ENCODE measurements around the gene CDPF1.

GRCh38 chr22:46129135-46130288 lies 20.8 kb upstream of the PPARA start:
- RRBS = no CpG with 5 or more reads among the region's 38 CpGs

GRCh38 chr22:46163240-46163962 lies 13.1 kb downstream of the PPARA start:
- RRBS = no CpG with 5 or more reads among the region's 19 CpGs

GRCh38 chr22:46237712-46238287 lies 12.3 kb downstream of the CDPF1 start:
- RRBS = no CpG with 5 or more reads among the region's 9 CpGs

DNA sequence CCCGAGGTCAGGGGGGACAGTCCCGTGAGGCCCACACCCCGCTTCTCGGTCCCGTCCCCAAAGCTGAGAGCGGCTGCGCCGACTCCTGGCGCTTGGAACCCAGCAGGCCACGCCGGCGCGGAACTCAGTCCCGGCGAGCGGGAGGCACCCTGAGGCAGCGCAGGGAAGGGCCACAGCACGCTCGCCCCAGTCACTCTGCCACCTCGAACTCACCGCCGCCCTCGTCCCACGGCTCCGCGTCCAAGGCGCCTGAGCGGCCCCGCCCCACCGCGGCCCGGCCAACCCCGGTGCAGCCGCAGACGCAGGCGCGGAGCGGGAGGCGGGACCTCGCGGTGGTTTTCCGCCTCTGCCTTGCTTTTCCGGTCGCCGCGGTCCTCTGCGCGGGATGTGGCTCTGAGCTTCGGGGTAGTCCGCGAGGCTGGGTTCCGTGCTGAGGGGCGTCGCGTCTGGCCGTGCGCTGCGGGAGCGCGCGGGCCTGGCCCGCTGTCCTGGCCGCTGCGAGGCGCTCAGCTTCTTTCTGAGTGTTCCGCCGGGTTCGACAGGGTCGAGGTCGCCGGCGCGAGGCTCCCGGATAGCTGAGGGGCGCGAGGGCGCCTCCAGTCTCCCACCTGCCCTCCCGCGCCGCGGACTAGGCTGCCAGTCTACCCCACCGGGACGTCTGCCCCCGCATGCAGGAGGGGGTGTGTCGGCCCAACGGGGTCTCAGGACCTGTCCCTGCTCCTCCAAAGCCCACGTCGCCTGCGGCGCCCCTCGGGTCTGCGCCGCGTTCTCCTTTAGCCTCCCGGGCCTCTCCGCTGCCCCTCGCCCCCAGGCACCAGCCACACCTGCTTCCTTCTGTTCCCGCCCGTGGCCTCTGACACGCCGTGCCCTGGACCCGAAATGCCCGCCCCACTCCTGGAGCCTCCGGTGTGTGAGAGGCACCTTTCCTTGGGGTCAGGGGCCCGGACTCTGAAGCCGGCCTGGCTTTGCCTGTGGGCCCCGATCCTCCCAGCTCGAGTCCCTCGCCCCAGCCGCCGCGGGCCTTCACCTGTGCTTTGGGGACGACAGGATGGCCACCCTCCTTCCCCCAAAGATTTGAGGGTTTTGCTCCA lies at the start of gene CDPF1:
Gene CDPF1, minus strand, starts transcription at position 251 of the 1,091 bp plus-strand sequence.
- RRBS = 15% methylated on average over 22 of the region's 113 CpGs

DNA sequence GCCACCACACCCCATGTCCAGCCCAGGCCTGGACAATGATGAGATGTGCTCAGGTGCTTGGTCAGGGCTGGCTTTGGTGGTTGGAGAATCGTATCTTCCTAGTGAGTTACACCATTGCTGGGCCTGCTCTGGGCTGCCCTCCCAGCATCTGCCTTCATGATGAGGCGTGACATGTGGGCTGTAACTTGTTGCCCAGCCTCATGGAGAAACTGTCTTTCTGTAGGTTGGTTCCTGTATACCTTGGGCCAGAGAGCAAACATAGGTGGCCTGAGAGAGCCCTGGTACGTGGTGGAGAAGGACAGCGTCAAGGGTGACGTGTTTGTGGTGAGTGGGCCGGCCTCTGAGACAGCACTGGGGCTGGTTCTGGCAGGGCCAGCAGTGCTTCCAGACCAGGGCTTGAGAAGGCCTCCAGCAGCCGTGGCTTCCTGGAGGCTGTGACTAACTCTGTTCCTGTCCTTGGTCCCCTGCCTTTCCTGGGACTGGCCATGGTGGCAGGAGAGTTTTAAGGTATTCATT lies 18.1 kb downstream of the TRMU start:
- RRBS = no CpG with 5 or more reads among the region's 7 CpGs

GRCh38 chr22:46356980-46357443 lies 21.5 kb downstream of the TRMU start:
- RRBS = 94% methylated on average over 2 of the region's 13 CpGs

- RRBS = 87% methylated on average over 7 of the region's 34 CpGs
Measured at GRCh38 chr22:46366754-46367367, 31.3 kb downstream of the TRMU start.

DNA sequence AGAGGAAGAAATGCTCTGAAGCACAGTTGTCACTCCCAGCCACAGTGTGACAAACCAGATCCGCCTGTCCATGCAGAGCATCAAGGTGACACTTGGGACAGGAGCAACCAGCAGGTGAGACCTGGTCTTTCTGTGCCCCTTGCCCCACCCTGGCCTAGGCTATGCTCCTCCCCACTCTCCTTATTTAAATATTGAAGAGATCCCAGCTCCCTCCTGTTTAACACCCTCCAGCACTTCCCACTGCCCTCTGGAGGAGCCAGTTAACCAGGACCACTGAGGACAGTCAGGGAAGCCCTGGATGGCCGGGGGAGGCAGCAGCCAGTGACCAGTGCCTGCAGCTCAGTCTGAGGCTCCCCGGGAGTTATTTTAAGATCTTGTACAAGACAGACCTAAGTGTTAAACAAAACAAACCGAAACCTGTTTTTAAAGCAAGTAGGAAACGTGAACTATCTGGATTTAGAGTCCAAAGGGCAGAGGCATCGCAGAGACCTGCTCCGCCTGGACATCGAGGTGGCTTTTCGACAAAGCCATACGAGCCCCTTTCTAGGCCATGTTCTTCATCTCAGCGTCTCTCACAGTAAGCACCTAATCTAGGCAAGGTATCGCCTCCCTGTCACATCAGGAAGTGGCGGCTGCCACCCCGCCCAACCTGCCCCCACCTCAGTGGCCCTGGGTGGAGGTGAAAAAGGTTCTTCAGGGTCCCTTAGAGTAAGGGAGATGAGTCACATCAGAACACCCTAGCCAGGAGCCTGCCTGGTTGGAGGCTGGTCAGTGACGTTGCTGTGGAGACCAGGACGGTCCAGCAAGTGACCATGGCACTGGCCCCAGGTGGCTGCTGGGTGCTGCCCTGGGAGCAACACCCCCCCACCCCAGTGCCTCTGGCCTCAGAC lies 35.2 kb downstream of the TRMU start:
- RRBS = 83% methylated on average over 2 of the region's 16 CpGs

DNA sequence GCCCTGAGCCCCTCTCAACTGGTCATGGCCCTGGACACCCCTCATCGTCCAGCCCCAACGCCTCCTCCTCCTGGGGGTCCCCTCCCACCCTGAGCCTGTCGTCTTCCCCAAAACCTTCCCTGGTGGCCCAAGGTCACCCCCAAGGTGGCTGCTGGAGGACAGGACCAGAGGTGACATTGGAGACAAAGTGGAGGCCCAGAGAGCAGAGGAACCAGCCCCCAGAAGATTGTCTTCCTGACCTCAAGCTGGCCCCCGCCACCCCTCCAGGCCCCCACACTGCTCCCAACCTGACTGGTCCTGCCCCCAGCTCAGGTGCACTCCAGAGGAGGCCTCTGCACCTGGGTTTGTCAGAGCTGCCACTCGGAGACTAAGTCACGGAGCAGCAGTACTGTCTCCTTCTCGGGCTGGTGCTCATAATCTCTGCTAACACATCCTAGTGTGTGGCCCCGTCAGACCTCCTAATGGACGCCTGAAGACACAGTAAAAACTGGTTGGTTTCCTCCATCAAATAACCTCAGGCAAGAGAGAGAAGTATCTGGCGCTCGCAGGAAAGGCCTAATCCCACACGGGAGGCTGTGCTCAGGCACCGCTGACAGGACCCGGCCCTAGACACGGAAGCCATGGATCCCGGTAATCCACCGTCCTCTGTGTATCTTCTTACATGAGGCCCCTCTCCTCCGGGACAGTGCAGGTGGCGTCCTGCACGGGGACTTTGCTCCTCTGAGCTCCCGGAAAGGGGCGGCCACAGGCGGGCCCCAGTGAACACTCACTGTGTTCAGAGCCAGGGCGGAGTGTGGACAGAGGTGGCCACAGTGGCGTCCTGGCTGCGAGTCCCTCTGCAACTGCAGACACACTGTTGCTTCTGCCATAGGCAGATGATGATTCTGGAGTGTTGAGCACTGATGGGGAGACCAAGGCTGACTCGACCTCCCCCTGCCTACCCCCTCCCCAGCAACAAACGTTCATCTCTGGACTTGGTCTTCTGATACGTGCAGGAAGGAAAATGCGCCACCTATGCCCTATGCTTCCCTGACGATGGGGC lies 95.3 kb downstream of the TRMU start:
- RRBS = 92% methylated on average over 6 of the region's 31 CpGs

GRCh38 chr22:46594655-46595118 lies 25.5 kb upstream of the GRAMD4 start:
- RRBS = no CpG with 5 or more reads among the region's 17 CpGs

GRCh38 chr22:46595905-46596481 lies 24.2 kb upstream of the GRAMD4 start:
- RRBS = no CpG with 5 or more reads among the region's 14 CpGs

- RRBS = no CpG with 5 or more reads among the region's 8 CpGs
Measured at GRCh38 chr22:46598661-46599017, 21.5 kb upstream of the GRAMD4 start.

- RRBS = no CpG with 5 or more reads among the region's 9 CpGs
Measured at GRCh38 chr22:46604303-46604791, 15.8 kb upstream of the GRAMD4 start.

DNA sequence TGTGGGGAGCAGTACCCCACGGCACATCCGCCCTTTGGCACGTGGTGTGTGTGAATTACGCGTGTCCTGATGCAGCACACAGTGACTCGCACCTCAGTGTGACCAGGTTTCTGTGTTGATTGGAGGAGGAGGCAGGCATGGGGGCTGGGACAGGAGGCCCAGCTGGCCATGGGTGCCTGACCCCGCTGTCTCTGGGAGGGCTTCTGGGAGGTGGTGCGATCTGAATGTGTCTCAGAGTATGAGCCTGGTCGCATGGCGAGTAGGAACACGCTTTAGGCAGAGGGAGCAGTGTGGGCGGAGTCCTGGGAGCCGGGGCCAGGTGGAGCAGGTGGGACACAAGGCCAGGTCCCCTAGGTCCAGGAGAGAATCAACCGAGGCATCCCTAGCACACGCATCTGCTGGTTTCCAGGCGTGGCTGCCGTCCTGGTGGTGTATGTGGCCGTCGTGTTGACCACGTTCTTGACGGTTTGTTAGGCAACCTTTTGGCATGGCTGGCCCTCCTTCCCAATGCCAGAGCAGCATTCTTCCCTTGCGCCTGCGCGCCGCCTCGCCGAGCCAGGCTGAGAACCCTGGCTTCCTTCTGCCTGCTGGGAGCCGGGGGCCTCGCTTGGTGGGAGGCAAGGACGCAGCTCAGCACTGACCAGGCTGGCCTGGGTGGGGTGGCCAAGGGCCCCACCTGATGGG lies 5.8 kb downstream of the GRAMD4 start:
- RRBS = no CpG with 5 or more reads among the region's 30 CpGs

GRCh38 chr22:46649267-46649669 lies 29.1 kb downstream of the GRAMD4 start:
- RRBS = no CpG with 5 or more reads among the region's 14 CpGs

DNA sequence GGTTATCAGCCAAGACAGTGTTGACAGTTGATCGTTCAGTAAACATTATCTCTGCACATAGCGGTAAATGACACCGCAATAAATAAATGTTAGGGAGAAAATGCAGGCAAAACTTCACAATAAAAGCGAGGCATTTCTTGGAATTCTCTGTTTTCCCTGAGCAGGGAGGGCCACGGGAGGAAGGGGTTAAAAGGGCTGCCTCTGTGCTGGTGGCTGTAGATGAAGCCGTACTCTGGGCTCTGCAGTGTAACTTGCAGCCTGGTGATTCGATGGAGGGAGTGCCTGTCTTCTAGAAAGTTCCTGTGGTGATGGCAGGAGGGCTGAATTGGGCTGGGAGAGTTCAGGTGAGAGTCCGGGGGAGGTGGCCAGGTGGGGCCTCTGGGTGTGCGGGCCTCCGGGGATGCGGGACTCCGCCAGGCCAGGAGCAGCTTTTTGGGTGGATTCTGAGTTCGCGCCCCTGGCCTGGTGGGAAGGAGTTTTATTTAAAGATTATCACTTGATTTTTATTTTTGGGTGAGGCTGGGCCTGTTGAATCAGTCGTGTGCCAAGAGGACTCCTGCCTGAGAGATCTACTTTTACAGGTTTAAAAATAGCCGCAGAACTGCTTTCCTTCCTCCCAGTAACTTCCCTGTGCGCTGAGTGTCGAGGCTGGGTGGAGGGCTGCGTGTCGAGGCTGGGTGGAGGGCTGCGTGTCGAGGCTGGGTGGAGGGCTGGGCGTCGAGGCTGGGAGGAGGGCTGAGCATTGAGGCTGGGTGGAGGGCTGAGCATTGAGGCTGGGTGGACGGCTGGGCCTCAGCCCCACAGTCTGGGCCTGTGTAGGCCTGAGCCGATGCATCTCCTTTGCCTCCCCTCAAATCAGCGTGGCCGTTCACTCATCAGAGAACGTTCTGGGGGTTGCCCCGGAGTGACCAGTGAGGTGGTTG lies 29.7 kb downstream of the GRAMD4 start:
- RRBS = 93% methylated on average over 3 of the region's 30 CpGs

DNA sequence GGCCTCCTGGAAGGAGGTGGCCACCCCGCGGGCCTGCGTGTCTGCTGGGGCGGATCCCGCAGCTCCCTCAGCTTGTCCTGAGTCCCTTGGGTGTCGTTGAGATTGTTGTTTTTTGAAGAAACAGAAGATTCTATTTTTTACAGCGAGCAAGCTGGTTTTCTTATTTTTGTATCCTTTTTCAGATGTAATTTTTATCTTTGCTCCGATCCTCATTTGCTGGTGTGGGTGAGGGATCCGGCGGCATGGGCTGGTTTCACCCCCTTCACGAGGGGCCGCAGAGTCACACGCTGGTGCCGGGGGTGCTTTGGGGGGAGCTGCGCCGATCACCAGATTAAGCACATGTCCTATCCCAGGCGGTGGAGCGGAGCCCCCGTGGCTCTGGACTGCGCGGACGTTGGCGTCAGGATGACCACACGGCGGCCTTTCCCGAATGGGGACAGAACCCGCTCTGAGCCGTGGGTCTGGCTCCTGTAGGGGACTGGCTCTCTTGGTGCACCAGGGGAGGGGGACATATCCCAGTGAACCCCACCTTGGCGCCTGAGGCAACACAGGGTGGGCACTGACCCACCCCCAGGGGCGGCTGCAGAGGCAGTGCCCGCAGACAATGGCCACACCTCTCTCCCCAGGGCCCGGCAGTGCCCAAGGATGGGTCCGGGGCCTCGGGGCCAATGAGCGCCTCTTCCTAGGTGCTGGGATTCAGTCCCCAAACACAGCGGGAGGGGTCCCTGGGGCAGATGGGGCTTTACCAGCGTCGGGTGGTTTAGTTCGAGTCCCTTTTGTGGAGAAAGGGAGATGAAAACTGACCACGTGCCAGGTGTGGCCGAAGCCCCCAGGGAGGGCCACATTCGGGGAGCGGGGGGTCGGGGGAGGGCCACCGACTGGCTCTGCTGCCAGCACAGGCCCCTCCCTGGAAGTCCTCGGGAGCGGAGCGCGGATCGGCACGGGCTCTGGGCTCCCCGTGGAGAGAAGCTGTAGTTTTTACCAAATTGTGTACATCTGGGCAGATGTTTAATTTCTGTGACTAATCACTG lies 58.7 kb downstream of the GRAMD4 start:
- RRBS = 96% methylated on average over 6 of the region's 52 CpGs

GRCh38 chr22:46734353-46734836 lies 3.7 kb downstream of the CERK start:
- RRBS = no CpG with 5 or more reads among the region's 12 CpGs

GRCh38 chr22:46881292-46881710 lies 118.9 kb downstream of the TBC1D22A start:
- RRBS = no CpG with 5 or more reads among the region's 10 CpGs

DNA sequence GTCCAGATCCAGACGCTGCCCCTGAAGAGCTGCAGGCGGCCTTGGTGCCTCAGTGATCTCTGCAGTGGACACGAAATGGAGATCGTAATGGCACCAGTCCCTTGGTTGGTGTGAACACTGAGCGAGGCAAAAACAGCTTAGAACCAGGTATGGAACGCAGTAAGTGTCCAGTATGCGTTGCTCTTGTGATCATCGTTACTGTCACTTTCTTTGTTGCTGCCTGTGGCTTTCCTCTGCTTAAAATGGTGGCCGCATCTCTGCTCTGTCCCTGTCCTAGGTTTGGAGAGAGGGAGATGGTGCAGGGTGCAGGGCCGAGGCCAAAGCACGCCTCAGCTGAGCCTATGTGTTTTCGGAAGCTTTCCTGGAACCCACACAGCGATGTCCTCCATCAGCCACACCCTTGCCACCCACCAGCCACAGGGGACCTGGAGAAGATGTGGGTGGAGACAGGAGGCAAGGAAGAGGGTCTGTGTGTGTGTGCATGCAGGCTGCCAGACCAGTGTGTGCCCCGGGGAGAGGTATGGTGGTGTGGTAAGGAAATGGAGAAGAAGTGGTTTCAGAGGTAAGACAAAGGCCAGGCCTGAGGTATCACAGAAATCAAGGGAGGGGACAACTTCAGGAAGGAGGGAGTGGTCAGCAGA lies 155.7 kb downstream of the TBC1D22A start:
- RRBS = no CpG with 5 or more reads among the region's 14 CpGs

Data from HCT116 (cell line).